Testis (tissue), 5 donors: ENCODE data around the genes PLCXD1 and ASMT.

DNA sequence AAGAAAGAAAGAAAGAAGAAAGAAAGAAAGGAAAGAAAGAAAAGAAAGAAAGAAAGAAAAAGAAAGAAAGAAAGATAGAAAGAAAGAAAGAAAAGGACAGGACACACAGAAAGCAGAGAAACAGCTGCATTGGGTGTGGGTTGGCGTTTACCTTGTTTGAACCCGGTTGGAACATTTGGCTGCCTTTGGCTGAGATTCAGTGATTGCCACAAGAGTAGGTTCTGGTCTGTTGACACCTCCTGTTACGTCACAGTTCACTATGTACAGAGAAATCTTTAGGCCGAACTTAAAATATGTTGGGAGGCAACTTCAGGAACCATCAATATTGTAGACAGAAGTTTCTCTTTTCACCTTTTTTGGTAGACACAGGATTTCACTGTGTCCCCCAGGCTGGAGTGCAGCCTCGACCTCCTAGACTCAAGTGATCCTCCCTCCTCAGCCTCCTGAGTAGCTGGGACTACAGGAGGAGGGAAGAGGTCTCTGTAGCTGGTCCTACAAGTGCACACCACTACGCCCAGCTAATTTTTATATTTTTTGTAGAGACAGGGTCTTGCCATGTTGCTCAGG lies 16.3 kb upstream of the PLCXD1 start:
- PRO-cap, 3 experiments = no peak in any of the 3 experiments
- RAMPAGE, long total RNA, 2 experiments = no peak in any of the 2 experiments
- RRBS = no CpG with 5 or more reads among the region's 6 CpGs

DNA sequence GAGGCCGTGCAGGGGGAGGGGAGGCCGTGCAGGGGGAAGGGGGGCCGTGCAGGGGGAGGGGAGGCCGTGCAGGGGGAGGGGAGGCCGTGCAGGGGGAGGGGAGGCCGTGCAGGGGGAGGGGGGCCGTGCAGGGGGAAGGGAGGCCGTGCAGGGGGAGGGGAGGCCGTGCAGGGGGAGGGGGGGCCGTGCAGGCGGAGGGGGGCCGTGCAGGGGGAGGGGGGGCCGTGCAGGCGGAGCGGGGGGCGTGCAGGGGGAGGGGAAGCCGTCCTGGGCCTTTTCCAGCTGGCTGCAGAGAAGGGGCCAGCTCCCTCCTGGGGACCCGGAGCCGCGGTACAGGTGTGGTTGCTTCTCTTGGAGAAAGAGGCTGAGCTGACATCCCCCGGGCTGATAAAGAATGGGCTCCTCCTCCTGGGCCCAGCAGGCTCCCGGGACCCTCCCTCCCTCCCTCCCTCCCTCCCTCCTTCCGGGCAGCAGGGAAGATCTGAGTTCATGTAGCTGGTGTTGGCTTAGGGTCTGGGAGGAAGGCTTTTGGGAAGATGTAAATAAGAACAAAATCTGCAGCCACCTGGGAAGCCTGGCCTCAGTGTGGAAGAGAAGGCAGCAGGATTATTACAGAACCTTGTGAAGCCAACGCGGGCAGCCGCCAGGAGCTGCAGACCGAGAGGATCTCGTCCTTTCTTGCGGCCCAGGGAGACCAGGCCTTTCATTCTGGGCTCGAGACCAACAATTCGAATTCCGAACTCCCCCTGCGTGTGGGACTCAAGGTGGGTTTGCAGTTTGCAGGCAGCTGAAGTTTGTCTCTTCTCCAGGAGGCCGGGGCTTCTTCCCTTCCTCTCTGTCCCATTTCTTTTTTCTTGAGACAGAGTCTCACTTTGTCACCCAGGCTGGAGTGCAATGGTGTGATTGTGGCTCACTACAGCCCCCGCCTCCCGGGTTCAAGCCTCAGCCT lies at the start of gene PLCXD1:
Gene PLCXD1, plus strand, starts transcription at position 461 of the 949 bp plus-strand sequence.
- PRO-cap, 3 experiments = no peak in any of the 3 experiments
- RAMPAGE, long total RNA, 2 experiments = start-site peak on the plus strand in 2 of 2 experiments, centred at position 479 of the sequence, 13 to 22 reads per replicate
- RRBS = 3% methylated on average over 4 of the region's 36 CpGs

- PRO-cap, 3 experiments = no peak in any of the 3 experiments
- RAMPAGE, long total RNA, 2 experiments = no peak in any of the 2 experiments
- RRBS = no CpG with 5 or more reads among the region's 39 CpGs
These were observed 3.4 kb downstream of the GTPBP6 start for GRCh38 chrX:314950-315824.

GRCh38 chrX:318980-319607 lies 498 bp upstream of the GTPBP6 start:
- PRO-cap, 3 experiments = peak in 3 of 3 experiments; most common plus-strand start chrX:319186 (in 3)
- RAMPAGE, long total RNA, 2 experiments = no peak in any of the 2 experiments
- RRBS = no CpG with 5 or more reads among the region's 70 CpGs

DNA sequence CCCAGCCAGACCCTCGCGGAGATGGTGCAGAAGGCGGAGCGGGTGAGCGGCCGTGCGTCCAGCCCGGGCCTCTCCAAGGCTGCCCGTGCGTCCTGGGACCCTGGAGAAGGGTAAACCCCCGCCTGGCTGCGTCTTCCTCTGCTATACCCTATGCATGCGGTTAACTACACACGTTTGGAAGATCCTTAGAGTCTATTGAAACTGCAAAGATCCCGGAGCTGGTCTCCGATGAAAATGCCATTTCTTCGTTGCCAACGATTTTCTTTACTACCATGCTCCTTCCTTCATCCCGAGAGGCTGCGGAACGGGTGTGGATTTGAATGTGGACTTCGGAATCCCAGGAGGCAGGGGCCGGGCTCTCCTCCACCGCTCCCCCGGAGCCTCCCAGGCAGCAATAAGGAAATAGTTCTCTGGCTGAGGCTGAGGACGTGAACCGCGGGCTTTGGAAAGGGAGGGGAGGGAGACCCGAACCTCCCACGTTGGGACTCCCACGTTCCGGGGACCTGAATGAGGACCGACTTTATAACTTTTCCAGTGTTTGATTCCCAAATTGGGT lies 14.3 kb downstream of the SHOX start:
- PRO-cap, 3 experiments = no peak in any of the 3 experiments
- RAMPAGE, long total RNA, 2 experiments = no peak in any of the 2 experiments
- RRBS = 1% methylated on average over 12 of the region's 33 CpGs

DNA sequence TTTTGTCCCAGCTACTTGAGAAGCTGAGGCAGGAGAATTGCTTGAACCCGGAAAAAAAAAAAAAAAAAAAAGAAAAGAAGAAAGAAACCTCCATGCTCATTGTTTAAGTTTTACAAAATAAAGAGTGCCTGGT lies 215 bp downstream of the CRLF2 start:
- PRO-cap, 3 experiments = no peak in any of the 3 experiments
- RAMPAGE, long total RNA, 2 experiments = no peak in any of the 2 experiments
- RRBS = no CpG with 5 or more reads among the region's 1 CpG

DNA sequence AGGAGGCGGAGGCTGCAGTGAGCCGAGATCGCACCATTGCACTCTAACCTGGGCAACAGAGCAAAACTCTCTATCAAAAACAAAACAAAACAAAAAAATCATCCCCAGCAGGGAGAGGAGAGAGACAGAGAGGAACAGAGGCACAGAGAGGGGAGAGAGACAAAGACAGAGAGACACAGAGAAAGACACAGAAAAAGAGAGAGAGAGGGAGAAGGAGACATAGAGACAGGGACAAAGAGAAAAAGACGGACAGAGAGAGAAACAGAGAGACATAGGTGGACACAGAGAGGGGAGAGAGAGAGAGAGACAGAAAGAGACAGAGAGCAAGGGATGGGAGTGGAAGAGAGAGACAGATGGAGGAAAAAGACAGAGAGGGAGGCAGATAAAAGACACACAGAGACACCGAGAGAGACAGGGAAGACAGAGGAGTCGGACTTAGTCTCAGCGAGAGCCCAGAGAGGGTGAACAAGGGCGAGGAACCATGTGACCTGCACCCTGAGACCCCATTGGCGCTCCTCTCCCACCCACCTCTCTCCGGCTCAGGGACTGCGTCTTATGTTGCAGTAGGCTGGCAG lies 29.9 kb upstream of the IL3RA start:
- PRO-cap, 3 experiments = no peak in any of the 3 experiments
- RAMPAGE, long total RNA, 2 experiments = no peak in any of the 2 experiments
- RRBS = no CpG with 5 or more reads among the region's 11 CpGs

DNA sequence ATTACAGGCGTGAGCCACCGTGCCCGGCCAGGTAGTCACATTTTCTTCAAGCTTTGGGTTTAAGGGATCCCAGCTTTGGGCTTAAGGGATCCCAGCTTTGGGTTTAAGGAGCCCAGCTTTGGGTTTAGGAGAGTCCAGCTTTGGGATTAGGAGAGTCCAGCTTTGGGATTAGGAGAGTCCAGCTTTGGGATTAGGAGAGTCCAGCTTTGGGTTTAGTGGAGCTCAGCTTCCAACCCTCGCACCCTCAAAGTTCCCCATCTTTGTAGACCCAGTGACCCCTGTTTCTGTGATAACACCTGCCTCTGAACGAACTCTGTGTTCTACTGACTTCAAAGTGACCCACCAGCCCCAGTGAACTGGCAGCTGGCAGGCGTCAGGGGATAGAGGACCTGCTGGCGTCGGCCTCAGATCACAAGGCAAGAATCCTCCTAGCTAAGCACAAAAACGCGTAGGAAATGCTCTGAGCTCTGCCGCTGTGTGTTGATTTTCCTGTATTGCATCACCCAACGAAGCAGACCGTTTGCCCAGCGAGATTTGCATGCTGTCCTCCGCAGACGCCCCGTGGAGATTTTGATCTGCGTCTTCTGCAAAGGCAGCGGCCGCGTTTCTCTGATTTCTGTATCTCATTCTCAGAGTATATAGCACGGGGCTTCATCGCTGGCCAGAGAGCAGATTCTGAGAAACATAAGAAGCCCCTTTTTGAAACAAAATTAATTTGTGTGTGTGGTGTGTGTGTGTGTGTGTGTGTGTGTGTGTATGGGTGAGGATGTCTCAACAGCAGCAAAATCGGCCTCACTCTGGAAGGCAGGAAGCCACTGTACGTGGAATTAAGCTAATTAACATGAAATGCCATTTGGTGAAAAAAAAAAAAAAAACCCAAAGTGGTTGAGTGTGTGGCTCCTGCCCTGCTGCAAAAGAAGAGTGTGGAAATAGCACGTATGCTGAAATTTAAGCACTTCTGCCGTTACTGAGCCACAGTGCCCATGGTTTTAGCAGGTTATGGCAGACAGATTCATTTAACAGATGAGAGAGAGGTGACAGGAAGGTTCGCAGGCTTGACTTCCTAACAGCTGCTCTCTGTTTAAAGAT lies 29.1 kb upstream of the ASMTL start:
- PRO-cap, 3 experiments = peak in 3 of 3 experiments; most common plus-strand start position 573 of the sequence (in 2); most common minus-strand start position 262 of the sequence (in 1)
- RAMPAGE, long total RNA, 2 experiments = no peak in any of the 2 experiments
- RRBS = no CpG with 5 or more reads among the region's 28 CpGs

DNA sequence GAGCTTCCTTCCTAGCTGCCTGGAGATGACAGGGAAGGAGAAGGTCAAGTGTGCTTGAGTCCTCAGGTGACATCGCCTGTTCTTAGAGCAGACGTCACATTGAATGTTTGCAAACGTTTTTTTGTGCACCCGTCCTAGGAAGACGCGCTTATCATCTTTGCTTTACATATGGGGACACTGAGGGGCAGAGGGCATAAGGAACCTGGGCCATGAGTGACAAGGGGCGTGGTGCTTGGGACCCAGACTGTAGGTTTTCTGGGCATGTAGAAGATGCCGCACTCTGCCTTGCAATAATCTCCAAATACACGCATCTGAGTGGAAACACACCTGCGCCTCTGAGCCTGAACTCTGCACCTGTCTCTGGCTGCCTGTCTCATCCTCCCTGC lies 34.5 kb upstream of the ASMTL start:
- PRO-cap, 3 experiments = no peak in any of the 3 experiments
- RAMPAGE, long total RNA, 2 experiments = no peak in any of the 2 experiments
- RRBS = no CpG with 5 or more reads among the region's 10 CpGs

DNA sequence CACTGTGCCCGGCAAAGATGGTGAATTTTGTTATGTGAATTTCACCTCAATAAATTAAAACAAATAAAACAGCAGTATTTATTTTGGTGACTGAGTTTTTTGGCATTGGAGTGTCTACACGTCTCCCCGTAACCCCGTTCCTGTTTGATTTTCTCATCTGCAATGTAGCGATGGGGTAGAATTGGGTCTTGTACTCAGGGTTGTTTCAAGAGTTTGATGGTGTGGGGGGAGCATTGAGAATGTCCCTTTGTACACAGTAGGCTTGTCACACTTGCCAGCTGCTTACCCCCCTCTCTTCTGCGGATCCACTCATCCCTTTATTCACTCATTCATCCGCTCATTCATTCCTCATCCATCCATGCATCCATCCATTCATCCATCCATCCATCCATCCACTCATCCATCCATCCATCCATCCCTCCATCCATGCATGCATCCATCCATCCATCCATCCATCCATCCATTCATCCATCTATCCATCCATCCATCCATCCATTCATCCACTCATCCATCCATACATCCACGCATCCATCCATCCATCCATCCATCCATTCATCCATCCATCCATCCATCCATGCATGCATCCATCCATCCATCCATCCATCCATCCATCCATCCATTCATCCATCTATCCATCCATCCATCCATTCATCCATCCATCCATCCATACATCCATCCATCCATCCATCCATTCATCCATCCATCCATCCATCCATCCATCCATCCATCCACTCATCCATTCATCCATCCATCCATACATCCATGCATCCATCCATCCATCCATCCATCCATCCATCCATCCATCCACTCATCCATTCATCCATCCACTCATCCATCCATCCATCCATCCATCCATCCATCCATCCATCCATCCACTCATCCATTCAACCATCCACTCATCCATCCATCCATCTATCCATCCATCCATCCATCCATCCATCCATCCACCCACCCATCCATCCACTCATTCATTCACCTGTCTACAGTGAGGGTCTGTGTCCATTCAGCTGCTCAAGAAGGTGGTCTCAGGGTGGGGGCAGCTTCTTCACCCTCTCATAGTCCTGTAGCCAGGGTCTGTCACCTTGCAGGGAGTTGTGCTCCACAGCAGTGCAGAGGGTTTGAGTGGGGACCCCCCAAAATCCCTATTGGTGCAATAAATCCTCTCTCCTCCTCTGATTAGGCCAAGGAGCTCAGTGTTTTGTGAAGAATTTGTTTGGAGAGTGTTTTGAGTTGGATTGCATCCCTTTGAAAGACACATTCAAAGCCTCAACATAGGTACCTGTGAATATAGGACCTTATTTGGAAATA lies 12.6 kb downstream of the P2RY8 start:
- PRO-cap, 3 experiments = no peak in any of the 3 experiments
- RAMPAGE, long total RNA, 2 experiments = no peak in any of the 2 experiments
- RRBS = no CpG with 5 or more reads among the region's 8 CpGs

DNA sequence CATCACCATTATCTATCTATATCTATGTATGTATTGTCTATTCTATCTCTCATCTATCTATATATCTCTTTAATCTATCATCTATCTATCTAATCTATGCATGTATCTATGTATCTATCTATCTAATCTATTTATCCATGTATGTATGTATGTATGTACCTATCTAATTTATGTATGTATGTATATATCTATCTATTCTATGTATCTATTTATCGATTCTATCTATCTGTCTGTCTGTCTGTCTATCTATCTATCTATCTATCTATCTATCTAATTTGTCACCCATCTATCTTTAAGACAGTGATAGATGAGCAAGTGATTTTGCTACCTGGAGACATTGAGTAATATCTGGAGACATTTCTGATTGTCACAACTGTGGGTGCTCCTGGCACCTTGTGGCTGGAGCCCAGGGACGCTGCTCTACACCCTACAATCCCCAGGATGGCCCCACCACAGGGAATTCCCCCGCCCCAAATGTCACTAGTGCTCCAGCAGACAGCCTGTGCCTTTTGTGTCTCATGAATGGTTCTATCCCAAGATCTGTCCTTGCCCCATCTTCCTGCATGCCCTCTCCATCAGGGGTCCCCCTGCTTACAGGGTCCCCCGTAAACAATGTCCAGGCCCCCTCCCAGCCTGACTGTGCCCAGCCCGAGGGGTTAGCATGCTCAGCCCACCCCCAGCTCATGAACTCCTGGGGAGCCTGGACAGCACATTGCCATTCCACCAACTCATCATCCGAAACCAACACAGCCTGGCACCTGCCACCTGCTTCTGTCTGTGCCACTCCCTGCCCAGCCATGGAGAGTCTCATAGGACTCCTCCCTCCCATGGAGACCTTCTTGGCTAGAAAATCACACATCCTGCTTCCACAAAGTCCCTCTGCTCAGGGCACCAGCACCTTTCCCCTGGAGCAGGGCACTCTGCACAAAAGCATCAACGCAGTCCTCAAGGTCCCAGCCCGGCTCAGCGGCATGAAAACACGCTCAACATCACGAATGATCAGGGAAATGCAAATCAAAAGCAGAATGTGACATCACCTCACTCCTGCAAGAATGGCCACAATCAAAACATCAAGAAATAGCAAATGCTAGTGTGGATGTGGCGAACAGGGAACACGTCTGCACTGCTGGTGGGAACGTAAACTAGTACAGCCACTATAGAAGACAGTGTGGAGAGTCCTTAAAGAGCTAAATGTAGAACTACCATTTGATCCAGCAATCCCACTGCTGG lies 5.7 kb downstream of the P2RY8 start:
- PRO-cap, 3 experiments = no peak in any of the 3 experiments
- RAMPAGE, long total RNA, 2 experiments = no peak in any of the 2 experiments
- RRBS = no CpG with 5 or more reads among the region's 14 CpGs

GRCh38 chrX:1614817-1615265 lies at the start of gene ASMT:
ASMT (plus strand) TSS chrX:1615059.
- PRO-cap, 3 experiments = no peak in any of the 3 experiments
- RAMPAGE, long total RNA, 2 experiments = no peak in any of the 2 experiments
- RRBS = no CpG with 5 or more reads among the region's 17 CpGs

- PRO-cap, 3 experiments = no peak in any of the 3 experiments
- RAMPAGE, long total RNA, 2 experiments = no peak in any of the 2 experiments
- RRBS = no CpG with 5 or more reads among the region's 4 CpGs
These were observed 213.8 kb downstream of the ASMT start for GRCh38 chrX:1828742-1828941.

- PRO-cap, 3 experiments = no peak in any of the 3 experiments
- RAMPAGE, long total RNA, 2 experiments = no peak in any of the 2 experiments
- RRBS = no CpG with 5 or more reads among the region's 24 CpGs
These were observed 180.1 kb downstream of the DHRSX start for GRCh38 chrX:2320454-2321376.

GRCh38 chrX:2584322-2585010 lies 83.7 kb upstream of the DHRSX start:
- PRO-cap, 3 experiments = peak in 1 of 3 experiments; most common plus-strand start chrX:2584702 (in 1); most common minus-strand start chrX:2584611 (in 1)
- RAMPAGE, long total RNA, 2 experiments = no peak in any of the 2 experiments
- RRBS = 2% methylated on average over 24 of the region's 61 CpGs

GRCh38 chrX:2593772-2594167 lies 93.0 kb upstream of the DHRSX start:
- PRO-cap, 3 experiments = no peak in any of the 3 experiments
- RAMPAGE, long total RNA, 2 experiments = no peak in any of the 2 experiments
- RRBS = no CpG with 5 or more reads among the region's 5 CpGs

GRCh38 chrX:2743615-2744007 lies 8.2 kb upstream of the XG start:
- PRO-cap, 3 experiments = peak in 1 of 3 experiments; most common plus-strand start chrX:2743766 (in 1)
- RAMPAGE, long total RNA, 2 experiments = no peak in any of the 2 experiments
- RRBS = no CpG with 5 or more reads among the region's 12 CpGs

DNA sequence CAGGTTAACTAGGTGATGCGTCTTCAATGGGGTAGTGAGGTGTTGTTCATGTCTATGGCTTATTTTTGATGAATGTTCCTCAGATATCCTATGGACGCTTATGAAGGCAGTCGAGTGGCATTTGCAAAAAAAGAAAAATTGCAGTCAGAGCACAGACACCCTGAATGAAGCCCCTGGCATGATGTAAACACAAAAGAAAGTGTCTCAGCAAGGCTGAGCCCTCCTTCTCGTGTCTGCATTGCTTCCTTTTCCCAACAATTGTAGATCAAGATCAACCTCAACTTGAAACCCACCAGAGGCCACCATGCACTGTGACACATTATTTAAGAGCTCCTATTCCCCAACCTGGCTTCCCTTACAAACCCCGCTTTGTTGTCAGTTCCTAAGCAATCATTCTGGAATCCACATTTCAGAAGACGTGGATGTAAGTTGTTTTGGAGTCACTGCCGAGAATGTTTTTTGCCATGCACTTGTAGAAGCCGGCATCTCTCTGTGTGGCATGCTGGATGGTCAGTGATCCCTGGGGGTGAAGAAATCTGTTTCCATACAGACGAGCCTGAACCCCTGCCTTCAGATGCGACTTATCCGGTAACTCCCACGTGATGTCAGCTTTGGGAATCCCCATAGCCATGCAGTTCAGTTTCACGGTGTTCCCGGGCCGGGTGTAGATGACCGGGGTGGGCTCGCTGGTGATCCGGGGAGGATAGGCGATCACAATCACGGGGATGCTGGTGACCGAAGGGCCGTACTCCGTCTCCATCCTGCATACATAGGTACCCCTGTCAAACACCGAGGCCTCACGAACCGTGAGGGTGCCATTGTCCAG lies 36.9 kb downstream of the MXRA5 start:
- PRO-cap, 3 experiments = no peak in any of the 3 experiments
- RAMPAGE, long total RNA, 2 experiments = no peak in any of the 2 experiments
- RRBS = 44% methylated on average over 1 of the region's 26 CpGs

- PRO-cap, 3 experiments = no peak in any of the 3 experiments
- RAMPAGE, long total RNA, 2 experiments = no peak in any of the 2 experiments
- RRBS = no CpG with 5 or more reads among the region's 12 CpGs
These were observed 105.7 kb downstream of the PRKX start for GRCh38 chrX:3607522-3608282.

DNA sequence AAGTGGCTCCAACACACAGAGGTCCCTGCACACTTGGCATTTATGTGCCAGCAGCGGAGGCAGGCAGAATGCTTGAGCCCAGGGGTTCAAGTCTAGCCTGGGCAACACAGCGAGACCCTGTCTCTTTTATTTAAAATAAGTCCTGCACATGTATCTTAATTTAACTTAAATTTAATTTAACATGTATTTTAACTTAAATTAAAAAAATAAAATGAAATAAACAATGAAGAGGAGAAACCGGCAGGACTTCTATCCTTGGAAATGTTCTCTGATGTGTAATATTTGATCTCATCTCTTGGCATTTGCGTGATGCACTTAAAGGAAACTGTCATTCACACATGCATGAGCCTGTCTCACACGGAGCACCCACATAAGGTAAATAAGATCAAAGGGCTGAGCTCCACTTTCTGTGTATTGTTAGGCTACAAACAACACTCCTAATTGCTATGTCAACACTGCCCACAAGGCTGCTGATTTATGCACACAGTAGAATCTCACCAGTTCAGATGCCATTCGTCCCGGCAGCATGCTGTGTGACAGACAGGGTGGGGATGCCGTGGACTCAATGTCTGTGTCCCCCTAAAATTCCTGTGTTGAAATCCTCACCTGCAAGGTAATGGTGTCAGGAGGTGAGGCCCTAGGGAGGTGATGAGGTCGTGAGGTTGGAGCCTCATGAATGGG lies 5.8 kb downstream of the PRKX start:
- PRO-cap, 3 experiments = no peak in any of the 3 experiments
- RAMPAGE, long total RNA, 2 experiments = no peak in any of the 2 experiments
- RRBS = no CpG with 5 or more reads among the region's 9 CpGs